Mesenchymal stem cell of Wharton's jelly (primary cell): ENCODE measurements around a stretch of chr12.

DNA sequence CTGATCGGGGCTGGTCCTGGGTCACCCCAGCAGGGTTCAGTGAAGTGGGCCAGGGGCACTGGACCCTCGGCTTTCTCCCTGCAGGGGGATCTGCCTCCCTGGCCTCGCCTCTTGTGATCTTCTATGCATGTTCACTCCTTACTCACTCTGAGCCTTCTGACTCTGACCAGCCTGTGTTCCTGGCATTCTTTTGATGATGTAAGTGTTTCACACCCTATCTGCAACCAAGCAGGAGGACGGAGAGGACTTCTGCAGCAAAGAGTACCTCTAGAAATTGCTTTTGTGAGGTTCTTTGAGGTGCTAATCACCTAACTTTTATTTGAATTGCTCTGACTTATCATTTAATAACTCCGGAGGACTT is 61.0 kb downstream of the RASSF3 start:
- CAGE, long polyA plus RNA: no peak

DNA sequence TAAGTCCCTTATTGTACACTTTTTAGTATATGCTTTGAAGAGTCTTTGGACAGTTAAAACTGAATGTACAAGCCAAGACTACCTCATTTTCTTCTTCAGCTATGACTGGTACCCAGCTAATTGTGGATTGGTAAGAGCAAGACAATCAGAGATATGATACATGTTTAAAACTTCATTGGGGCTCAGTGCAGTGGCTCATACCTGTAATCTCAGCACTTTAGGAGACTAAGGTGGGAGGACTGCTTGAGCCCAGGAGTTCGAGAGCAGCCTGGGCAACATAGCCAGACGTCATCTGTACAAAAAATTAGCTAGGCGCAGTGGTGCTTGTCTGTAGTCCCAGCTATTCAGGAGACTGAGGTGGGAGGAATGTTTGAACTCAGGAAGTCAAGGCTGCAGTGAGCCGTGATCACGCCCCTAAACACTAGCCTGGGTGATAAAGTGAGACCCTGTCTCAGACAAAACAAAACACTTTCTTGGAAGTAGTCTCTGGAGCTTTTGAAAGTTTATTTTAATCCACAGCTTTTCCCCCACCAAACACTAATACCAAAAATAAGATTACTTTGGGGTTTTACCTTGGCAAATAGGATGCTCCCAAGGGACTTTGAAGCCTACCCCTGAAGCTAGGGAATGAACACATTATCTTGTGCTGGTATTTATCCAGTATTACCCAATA is 71.4 kb downstream of the RASSF3 start:
- CAGE, long polyA plus RNA: no peak

DNA sequence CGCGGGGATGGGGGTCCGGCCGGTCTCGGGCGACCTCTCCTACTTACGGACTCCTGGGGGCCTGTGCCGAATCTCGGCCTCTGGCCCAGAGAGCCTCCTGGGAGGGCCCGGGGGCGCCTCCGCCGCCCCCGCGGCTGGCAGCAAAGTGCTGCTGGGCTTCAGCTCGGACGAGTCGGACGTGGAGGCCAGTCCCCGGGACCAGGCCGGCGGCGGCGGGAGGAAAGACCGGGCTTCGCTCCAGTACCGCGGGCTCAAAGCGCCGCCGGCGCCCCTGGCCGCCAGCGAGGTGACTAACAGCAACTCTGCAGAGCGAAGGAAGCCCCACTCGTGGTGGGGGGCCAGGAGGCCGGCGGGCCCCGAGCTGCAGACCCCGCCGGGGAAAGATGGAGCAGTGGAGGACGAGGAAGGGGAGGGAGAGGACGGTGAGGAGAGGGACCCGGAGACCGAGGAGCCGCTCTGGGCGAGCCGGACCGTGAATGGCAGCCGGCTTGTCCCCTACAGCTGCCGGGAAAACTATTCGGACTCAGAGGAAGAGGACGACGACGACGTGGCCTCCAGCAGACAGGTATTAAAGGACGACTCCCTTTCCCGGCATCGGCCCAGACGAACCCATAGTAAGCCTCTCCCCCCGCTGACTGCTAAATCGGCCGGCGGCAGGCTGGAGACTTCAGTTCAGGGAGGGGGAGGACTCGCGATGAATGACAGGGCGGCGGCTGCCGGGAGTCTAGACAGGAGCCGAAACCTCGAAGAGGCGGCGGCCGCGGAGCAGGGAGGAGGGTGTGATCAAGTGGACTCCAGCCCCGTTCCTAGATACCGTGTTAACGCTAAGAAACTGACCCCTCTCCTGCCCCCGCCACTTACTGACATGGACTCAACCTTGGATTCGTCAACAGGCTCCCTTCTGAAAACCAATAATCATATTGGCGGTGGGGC is 737 bp downstream of the LEMD3 start:
- CAGE, long polyA plus RNA: no peak

DNA sequence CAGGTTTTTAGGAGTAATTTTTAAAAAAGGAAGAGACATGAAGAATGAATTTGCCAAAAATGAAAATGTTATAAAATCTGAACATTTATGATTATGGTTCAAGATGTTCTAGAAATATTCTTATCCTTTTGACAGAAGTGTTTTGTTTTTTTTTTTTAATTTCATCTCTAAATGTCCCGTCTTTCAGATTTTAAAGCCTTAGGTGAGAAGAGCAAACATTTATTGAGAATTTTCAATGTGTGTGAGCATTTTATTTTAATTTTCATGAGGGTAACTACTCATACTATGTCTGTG is 12.3 kb downstream of the LEMD3 start:
- CAGE, long polyA plus RNA: no peak

DNA sequence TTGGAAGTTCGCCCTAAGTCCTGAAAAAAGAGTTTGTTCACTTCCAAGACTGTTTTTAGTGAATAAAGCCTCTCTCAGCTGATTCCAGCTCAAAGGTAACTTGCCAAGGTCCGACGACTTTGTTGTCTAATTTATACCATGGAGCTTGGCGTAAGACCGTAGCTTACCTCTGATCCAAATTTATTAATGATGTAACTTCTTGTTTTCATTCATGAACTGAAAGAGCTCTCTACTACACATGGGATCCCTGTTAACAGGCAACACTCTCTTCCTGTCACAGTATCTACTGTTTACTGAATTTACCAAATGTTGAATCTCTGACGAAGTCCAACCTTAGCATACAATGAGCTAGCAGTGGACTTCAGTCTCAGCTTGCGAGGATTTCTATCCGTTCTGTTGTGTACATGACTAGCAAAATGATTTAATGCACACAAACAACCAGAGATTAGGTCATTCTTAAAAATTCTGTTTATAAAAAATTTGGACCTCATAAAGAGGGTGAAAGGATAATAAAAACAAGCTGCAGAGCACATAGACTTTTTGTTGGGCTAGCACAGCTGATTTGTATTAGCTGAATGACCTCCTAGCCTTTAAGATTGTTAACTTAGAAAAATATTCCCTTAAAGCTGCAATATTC is 49.1 kb downstream of the MSRB3 start:
- CAGE, long polyA plus RNA: no peak

DNA sequence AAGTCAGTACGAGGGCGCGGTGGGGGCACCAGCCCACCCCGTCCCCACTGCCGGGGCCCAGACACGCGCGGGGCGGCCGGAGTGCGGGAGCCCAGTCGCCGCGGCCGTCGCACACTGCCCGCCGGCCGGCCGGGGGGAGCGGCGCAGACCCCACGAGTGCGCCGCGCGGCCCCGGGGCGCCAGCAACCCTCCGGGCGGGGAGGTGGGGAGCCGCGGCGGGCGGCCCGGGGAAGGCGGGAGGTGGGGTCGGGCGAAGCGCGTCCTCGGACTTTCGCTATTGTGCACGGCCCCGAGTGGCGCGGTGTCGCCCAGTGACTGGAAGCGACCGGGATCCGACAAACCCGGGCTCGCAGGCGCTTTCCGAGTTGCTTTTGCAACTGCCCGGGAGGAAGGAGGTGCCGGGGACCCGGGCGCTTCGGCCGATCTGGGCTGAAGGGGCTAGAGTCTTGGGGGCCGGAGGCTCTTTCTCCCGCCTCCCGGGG is 1.1 kb downstream of the HMGA2 start:
- CAGE, long polyA plus RNA: no peak

GRCh38 chr12:66168573-66169018 is 1.2 kb downstream of the TMBIM4 start:
- CAGE, long polyA plus RNA: no peak

GRCh38 chr12:66200501-66201109 is 11.6 kb downstream of the IRAK3 start:
- CAGE, long polyA plus RNA: no peak

- CAGE, long polyA plus RNA: no peak
These were observed 90.1 kb downstream of the HELB start for GRCh38 chr12:66392303-66392874.

- CAGE, long polyA plus RNA: no peak
These were observed 100.8 kb downstream of the GRIP1 start for GRCh38 chr12:66578124-66578351.

GRCh38 chr12:66874421-66874731 is 195.5 kb upstream of the GRIP1 start:
- CAGE, long polyA plus RNA: no peak

- CAGE, long polyA plus RNA: no peak
These were observed 250.7 kb upstream of the GRIP1 start for GRCh38 chr12:66929526-66930061.

DNA sequence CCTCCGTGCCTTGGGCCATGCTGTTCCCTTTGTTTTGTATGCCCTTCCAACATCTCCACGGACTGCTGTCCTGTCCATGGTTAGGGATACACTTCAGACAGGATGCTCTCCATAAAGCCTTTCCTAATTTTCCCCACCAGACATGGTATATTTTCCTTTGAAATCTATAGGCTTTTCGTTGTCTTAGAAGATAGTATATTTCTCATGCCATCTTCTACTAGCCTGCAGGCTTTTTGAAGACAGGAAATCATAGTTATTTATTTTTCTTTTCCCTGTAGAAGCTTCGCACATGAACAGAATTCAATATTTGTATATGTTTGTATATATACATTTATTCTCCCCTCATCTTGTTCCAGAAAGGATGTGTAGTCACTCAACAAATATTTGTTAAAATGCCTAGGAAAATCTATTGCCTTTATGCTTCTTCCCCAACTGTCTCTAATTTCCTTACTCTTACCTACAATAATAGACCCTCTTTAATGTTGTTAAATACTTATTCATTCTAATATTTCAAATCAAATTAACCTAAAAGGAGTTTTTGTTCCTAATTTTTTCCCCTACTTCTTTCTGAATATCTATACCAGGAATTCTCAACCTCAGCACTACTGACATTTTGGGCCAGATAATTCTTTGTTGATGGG is 237.1 kb upstream of the CAND1 start:
- CAGE, long polyA plus RNA: no peak

DNA sequence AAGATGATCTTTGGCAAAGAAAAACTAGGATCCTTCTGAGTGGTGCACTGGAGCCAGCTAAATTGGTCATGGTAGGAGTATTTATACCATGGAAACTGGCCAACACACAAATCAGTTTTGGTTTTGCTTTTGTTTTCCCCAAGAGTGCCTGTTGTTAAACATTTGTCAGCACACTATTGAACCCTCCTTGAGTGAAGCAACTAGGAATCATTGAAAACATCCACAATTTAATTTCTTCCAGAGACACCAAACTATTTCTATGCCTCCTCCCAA is 55.9 kb upstream of the DYRK2 start:
- CAGE, long polyA plus RNA: no peak

DNA sequence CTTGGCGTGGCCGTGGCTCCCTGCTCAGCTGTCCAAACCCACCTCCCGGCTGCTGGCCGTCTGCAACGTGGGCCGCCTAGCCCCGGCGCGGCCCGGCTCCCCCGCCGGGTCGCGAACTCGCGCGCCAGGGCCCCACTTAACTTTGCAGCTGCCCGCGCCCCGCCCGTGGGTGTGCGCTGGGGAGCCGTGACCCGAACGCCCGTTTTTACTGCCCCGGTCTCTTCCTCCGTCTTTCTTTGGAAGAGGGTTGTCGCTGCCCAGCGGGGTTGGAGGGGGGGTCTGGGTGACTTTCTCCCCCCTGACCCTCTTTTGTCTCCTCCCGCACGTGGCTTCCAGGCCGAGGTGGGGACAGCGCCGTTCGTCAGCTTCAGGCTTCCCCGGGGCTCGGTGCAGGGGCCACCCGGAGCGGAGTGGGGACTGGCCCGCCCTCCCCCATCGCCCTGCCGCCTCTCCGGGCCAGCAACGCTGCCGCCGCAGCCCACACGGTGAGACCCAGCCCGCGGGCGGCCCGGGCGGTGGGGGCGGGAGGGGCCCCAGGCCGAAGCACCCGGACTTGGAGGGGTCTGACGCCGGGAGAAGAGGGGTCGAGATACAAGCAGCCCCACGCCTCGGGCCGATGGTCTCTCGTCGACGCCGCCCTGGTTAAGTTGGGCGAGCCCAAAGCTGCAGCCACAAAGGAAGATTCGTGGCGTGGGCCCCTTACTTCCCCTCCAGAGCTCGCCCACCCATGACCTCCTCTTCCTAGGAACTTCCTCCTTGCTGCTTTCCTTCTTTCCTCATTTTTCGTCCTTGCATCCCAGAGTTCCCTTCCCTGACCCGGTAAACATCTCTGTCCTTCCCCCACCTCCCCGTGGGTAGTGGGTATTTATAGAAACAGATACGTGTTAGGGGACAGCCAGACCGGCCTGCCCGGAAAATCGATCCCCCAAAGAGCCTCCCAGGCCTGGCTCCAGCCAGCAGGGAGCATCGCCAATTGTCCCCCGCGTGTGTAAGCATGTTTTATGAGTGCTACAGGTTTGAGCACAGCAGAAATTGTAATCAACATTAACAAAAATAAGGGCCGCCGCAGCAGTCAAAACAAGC is 1.3 kb downstream of the DYRK2 start:
- CAGE, long polyA plus RNA: no peak

- CAGE, long polyA plus RNA: no peak
These were observed 8.6 kb downstream of the DYRK2 start for GRCh38 chr12:67657020-67657677.

DNA sequence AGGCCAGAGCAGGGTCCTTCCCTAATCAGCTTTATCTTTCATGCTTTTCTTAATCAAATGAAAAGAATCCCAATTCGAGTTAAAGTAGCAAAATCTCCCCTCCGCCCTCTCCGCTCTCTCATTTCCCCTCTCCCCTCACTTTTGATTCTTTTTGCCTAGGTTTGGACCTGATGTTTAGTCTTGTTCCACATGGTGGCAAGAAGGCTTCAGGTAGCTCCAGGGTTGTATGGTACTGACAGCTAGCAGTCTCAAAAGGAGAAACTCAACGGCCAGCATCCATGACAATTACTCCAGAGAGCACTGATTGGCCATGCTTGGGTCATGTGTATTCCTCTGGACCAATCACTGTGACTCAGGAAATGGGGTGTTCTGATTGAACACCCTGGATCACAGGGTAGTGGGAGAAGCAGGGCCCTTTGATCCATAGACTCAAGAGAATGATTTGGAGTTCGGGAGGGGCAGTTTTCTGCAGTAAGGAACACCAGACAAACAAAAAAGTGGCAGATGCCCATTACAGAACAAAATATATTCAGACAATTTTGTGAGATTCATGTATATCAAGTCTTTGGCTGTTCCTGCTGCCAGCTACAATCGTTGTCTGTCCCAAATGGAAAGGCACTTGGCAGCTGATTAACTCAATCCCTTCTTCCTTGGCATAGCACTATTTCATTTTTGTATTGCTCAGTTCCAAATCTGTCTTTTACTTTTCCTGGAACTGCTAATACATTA is 45.4 kb downstream of the DYRK2 start:
- CAGE, long polyA plus RNA: no peak

DNA sequence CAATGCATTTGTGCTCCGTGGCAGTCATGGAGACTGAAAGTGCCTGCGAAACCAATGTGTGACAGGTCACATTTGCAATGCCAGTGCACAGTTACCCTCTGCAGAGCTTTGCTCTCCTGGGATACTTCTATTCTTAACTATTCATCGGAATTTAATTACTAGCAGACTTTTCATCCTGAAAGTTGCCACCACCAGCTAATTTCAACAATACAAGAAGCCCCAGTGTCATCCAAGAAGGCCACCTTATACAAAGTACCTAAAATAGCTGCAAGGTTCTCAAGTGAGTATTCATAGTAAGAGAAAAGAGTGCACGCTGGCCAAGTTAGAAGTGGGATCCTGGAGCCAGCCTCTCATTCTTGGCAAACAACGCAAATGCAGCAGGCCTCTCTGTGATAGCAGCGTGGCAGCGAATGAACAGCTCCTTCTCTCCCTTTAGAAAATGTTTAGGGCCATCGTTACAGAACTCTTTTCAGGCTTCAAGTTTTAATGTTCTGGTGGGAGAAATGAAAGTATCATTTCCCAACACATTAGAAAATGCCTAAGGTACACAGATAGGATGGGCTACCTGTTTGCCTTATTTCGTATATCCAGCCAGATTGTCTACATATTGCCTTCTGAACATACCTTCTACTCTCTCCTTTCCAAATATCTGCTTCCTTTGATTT is 248.3 kb downstream of the IFNG start:
- CAGE, long polyA plus RNA: no peak

- CAGE, long polyA plus RNA: no peak
These were observed 71.5 kb upstream of the RAP1B start for GRCh38 chr12:68539110-68539636.

DNA sequence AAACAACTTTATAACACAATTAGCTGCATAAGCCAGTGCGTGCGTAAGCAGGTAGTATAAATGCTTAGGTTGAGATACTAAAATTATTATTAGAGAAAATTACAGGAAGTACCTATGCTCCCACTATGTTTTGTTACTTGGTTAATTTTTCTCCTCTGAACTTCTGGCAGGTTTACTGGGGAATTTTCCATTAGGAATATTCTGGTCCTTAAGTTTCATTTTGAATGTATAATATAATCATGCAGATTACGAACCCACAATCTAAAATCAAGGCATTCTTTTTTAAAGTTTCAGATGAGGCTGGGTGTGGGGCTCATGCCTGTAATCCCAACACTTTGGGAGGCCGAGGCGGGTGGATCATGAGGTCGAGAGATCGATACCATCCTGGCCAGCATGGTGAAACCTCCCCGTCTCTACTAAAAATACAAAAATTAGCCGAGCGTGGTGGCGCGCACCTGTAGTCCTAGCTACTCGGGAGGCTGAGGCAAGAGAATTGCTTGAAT is 14.7 kb downstream of the RAP1B start:
- CAGE, long polyA plus RNA: no peak